Psoas muscle (tissue), 2 donors: ENCODE measurements around a stretch of chr12.

- PRO-cap, 2 experiments = no peak in any of the 2 experiments
Measured at GRCh38 chr12:1634115-1634706, 5.2 kb downstream of the WNT5B start.

DNA sequence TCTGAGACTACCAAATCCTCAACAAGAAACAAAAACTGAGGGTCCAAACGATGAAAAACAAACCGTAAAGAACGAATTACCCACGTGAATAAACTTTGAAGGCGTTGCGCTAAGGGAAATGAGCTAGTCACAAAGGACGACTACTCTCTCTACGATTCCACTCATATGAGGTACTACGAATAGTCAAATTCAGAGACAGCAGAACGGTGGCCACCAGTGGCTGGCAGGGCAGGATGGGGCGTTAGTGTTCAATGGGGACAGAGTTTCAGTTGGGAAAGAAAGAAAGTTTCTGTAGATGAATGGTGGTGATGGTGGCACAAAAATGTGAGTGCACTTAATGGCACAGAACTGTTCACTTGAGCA, 23.1 kb upstream of the ADIPOR2 start:
- PRO-cap, 2 experiments = peak in 2 of 2 experiments; most common plus-strand start position 192 of the sequence (in 2); most common minus-strand start position 167 of the sequence (in 1)

- PRO-cap, 2 experiments = no peak in any of the 2 experiments
Measured at GRCh38 chr12:1714120-1714508, 23.2 kb downstream of the ADIPOR2 start.

DNA sequence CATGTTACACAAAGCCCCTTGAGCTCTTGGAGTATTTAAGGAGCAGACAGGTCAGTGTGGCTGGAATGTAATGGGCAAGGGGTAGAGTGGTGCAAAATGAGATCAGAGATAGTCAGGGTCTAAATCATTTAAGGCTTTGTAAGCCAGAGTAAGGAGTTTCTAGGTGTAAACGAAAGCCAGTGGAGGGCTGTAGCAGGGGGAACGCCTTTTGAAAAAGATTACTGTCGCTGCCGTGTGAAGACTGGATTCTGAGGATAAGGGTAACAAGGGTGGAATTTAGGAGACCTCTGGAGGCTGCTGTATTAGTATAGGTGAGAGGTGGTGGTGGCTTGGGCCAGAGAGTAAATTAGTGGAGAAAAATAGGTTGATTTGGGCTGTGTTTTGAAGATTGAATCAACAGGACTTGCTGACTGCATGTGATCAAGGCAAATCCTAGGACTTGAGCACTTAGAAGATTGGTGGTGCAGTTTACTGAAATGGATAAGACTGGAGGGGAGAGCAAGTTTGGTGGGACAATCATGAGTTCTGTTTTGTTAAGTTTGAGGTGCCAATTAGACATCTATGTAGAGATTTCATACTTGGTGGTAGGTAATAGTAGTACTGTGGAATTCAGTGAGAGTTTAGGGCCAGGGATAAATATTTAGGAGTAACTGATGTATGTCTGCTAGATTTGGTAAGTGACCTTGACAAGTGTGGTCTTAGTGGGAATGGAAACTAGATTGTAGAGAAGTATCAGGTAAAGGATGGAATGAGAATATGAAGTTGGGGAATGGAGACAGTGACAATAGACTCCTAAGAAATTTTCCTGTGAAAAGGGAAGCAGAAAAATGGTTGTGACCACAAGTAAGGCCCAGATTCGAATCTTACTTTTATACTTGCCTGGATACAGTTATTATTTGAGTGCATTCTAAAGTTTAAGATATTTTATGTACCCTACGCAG, 31.2 kb downstream of the ADIPOR2 start:
- PRO-cap, 2 experiments = no peak in any of the 2 experiments

- PRO-cap, 2 experiments = peak in 1 of 2 experiments; most common minus-strand start chr12:1812790 (in 1)
Measured at GRCh38 chr12:1812538-1813362, 7.6 kb upstream of the LRTM2 start.

DNA sequence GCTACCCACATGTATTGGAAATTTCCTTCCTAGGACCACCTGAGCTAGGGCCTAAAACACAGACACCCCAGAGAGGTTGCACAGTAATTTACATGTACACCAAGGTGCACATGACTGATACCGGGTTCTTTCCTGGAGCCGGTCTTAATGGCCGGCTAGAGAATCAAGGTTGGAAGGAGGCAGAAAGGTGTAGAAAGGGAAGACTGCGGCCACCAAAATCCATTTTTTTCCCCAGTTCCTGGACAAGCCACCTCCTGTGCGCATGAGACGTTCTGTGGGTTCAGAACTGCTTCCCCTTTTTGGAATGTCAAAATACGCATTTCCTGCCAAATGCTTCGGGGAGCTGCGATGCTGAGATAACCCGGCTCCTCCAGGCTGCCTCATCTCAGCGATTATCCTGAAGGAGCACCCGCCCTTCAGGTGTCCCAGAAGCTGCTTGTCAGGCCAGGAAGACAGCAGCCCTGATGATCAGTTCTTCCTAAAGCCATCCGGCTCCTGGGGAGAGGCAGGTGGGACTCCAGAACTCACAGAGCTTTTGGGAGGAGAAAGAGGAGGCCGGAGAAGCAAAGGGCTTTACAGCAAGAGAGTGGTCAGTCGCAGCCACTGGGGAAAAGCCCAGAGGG, 820 bp downstream of the CACNA2D4 start:
- PRO-cap, 2 experiments = no peak in any of the 2 experiments

GRCh38 chr12:1934924-1935136, 16.4 kb upstream of the CACNA2D4 start:
- PRO-cap, 2 experiments = no peak in any of the 2 experiments

GRCh38 chr12:1974904-1975291, 29.4 kb downstream of the DCP1B start:
- PRO-cap, 2 experiments = no peak in any of the 2 experiments

GRCh38 chr12:2013698-2014316, 9.6 kb upstream of the DCP1B start:
- PRO-cap, 2 experiments = no peak in any of the 2 experiments

DNA sequence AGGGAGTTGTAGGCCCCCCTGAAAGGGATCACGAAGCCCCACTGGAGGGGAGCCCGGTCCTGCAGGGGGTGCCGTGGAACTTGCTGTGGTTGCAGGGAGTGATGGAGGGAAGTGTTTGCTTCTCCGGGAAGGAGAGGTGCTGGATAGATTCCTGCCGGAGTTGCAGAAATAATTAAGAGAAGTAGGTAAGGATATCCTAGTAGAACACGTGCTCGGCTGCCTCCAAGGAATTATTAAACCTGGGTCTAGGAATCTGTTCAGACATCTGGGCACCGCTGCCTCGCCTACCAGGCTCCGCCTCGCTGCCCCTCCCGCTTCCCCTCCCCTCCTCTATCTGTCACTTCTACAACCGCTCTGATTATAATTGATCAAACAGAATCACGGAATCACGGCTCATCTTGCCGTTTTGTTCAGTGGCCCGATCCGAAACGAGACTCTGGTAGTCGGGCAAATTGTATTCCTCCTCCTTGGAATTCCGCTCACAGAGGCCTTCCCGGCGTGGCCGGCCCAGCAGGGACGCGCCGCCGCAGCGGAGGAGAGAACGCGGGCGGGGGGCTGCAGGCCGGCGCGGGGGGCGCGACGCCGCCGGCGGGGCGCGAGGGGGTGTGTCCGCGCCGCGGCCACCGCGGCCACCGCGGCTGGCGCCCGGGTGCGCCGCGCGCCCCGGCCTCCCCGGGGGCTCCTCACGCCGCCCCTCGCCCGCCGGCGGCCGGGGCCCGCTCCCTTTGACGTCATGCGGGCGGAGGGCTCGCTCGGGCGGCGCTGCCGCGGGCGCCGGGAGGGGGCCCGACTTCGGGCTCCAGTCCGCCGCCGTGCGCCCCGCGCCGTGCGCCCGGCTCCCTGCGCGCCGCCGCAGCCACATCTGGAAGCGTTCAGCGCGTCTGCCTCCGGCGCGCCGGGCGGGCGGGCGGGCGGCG, 531 bp upstream of the CACNA1C start:
- PRO-cap, 2 experiments = peak in 2 of 2 experiments; most common minus-strand start position 860 of the sequence (in 1)

DNA sequence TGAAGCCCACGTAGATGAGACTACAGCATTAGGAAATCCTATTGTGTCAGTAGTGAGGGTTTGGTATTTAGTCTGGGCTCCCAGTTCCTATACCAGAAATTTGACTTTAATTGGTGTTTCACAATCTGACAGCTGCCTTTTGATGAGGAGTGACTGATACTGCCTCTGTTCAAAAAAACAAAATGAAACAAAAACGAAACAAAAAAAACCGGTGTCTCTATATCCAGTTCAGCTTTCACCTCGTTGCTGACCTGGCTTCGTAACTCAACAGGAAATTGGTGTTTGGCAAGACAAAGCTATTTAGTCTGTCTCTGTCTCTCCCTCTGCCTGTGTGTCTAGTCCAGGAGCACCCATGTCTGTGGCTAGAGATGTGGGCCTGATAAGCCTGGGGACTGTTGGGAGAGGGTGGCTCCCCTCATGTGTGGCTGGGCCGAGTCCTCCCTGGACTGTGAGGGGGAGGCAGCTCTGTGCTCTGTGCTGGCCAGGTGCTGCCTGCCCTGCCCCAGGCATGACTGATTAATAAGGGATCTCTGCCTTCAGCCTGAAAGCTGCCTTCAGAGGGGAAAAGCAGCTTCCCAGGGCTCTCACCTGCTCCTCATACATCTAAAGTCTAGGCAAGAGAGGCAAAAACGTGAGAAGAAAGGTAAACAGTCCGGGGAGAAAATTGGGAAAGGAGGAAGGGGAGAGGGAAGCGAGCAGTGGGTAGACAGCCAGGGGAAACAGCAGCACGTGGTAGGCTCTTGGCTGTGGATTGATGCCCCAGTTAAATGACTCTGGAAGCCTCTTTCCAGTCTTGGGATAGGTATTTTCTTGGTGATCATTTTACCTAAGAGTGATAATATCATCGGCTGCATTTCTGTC, 11.4 kb downstream of the CACNA1C start:
- PRO-cap, 2 experiments = no peak in any of the 2 experiments

GRCh38 chr12:2179995-2180881, 127.5 kb downstream of the CACNA1C start:
- PRO-cap, 2 experiments = no peak in any of the 2 experiments

DNA sequence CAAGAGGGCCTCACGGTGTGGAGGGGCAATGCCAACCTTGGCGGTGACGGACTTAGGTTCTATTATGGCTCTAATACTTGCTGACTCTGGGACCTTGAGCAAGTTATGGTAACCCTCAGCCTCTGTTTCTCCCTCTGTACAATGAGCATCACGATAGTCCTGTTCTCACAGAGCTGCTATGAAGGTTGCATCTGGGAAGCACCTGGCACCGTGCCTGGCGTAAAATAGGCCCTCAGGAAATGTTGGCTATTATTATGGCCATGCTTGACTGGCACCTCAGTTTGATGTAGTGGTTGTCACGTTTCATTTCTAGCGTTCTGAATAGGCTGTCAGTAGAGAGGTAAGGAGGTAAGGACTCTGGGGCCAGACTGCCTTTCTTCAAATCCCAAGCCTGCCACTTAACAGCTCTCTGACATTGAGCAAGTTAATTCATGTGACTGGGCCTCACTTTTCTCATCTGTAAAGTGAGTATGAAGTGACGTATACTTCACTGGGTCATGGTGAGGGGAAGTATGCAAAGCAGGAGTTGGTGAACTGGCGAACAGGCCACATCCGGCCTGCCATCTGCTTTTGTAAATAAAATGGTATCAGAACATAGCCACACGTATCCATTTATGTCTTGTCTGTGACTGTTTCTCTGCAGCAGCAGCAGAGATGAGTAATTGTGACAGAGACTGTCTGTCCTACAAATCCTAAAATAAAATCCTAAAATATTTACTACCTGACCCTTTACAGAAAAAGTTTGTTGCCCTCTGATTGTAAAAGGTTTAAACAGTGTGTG, 196.1 kb downstream of the CACNA1C start:
- PRO-cap, 2 experiments = no peak in any of the 2 experiments

DNA sequence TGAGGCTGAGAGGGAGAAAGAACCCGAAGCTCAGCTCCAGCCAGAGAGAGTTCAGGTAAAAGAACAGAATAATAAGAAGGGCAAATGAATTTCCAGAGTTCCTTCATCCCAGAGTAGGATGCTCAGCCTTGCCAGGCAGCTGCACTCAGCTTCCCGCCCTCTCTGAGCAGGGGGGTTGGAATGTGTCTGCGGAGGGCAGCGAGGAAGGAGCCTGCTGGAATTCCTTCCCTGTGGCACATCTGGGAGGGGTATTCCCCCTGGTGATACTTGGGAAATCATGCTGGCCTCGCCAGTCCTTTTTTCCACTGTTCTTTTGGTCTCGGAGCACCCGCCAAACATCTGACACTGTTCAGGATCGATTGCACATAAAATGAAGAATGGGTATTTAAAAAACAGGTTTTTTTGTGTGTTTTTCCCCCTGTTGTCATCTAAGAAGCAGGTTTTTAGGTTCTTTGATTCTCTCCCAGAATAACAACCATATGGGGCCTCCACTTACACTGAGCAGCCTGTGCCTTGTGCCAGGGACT, 214.9 kb downstream of the CACNA1C start:
- PRO-cap, 2 experiments = no peak in any of the 2 experiments

GRCh38 chr12:2294490-2295426, 242.0 kb downstream of the CACNA1C start:
- PRO-cap, 2 experiments = no peak in any of the 2 experiments

GRCh38 chr12:2431618-2432313, 363.0 kb upstream of the FKBP4 start:
- PRO-cap, 2 experiments = no peak in any of the 2 experiments

- PRO-cap, 2 experiments = no peak in any of the 2 experiments
Measured at GRCh38 chr12:2525545-2525805, 269.3 kb upstream of the FKBP4 start.

DNA sequence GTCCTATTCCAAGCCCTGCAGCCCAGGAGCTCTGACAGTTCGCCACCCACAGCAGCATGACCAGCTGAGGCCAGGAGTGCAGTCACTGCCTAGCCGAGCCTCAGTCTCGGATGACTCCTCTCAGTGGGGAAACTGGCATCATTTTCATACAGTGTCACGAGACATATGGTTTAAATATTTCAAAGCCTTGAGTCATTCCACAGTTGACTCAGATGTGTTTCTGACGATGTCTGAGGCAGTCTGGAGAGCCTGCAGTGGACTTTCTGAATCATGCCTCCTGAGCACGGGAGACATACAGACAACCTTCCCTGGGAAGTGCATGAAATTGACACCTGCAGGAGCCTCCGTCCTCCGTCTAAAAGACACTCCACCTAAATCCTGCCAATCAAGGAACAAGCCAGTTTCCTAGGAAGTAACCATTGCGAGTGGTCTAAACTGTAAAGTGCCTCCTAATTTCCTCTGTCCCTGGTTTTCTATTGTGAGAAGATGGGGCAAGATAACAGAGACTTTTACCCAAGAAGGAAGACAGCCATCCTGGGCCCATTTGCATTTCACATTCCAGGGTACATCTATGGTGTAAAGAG, 180.9 kb upstream of the FKBP4 start:
- PRO-cap, 2 experiments = no peak in any of the 2 experiments

DNA sequence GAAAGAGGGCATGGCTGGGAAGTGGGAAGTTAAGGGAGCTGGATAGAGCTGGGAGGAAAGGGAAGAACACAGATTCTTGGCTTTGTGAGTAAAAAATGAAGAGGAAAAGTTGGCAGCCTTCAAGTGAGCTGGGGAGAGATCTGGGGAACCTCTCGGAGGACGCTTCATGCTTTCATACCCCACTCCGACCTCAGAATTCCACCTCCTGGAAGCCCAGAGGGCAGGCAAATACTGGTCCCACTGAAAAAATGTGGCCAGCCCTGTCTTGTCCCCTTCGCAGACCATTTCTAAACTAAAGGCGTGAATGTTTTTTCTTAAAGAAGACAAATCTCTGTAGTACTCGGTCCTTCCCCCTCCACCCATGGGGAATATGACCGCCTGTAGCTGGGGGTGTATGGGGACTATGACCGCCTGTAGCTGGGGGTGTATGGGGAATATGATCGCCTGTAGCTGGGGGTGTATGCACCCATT, 162.8 kb upstream of the FKBP4 start:
- PRO-cap, 2 experiments = no peak in any of the 2 experiments

GRCh38 chr12:2679010-2679422, 115.8 kb upstream of the FKBP4 start:
- PRO-cap, 2 experiments = no peak in any of the 2 experiments